ENCODE measurements around the gene MRO.

GRCh38 chr18:49582207-49583036 is 20.6 kb downstream of the LIPG start:
- RRBS = no CpG with 5 or more reads among the region's 16 CpGs

GRCh38 chr18:50099776-50100600 is 95.0 kb downstream of the MYO5B start:
- RRBS = no CpG with 5 or more reads among the region's 5 CpGs

DNA sequence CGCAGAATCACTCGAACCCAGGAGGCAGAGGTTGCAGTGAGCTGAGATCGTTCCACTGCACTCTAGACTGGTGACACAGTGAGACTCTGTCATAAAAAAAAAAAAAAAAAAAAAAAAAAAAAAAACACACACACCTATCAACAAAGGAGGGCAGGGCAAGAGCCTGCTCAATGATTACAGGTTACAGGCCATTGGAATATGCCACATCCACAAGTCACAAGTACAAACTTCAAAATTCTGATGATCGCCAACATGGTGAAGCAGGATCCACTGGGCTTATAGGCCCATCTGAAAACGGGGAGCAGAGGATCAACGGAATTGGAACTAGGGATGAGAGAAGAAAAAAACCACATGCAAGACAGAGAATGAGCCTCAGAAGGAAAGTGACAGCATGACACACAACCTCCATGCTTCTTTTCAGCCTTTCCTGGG is 6.2 kb downstream of the MYO5B start:
- RRBS = no CpG with 5 or more reads among the region's 6 CpGs

GRCh38 chr18:50194048-50194505 is 870 bp downstream of the MYO5B start:
- RRBS = 3% methylated on average over 2 of the region's 39 CpGs

DNA sequence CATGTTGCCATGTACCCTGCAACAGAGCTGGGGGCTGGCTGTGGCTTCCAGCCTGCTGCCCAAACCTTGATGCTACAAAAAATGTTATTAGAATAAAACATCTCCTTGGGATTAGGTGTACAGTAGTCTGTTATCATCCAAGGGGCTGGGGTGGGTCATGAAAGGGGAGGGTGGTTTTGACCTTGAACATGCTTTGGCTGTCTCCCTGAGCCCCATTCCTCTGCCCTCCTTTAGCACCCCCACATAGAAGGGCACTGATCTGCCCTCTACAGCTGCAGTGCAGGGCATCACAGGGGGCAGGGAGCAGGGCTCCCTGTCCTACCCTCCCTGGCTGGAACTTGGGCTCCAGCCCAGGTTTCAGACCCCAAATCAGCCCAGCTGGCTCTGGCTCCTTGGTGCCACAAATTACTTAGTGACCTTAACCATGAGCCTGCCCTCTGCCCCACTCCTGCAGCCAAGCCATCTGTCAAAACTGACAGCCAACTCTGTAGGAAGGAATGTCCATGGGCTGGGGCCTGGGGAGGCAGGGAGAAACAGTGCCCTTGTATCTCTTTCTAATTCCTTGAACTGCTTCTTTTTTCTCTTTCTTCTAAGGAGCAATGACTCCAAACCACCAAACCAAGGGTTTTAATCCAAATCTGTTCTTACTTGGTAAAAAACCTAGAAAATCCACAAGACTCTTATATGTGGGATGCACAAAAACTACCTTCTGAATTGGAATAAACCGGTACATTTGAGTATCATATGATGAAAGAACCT is 105.7 kb downstream of the MAPK4 start:
- RRBS = no CpG with 5 or more reads among the region's 1 CpG

DNA sequence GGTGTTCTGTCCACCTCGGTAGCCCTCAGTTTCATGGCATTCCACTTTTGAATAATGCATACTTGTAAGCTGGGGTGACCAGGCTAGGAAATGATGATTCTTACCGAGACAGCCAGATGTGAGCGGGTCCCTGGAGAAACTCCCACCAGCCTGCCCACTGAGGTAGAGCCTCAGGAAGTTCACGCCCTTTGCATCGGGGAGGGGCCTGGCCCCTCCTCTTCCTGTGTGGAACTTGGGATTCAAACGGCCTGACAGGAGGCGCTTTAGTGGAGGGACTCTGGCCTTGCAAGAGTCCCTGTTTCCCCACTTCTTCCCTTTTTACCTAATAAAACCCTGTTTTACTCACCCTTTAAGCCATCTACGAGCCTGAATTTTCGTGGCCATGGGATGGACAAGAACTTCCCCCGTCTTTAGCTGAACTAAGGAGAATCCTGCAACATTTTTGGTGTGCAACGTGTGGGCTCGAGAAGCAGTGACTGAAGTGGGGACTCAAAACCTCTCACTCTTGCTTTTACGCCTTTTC is 44.6 kb downstream of the MRO start:
- RRBS = no CpG with 5 or more reads among the region's 13 CpGs

- RRBS = no CpG with 5 or more reads among the region's 19 CpGs
These were observed 13.5 kb downstream of the MRO start for GRCh38 chr18:50806125-50806902.

DNA sequence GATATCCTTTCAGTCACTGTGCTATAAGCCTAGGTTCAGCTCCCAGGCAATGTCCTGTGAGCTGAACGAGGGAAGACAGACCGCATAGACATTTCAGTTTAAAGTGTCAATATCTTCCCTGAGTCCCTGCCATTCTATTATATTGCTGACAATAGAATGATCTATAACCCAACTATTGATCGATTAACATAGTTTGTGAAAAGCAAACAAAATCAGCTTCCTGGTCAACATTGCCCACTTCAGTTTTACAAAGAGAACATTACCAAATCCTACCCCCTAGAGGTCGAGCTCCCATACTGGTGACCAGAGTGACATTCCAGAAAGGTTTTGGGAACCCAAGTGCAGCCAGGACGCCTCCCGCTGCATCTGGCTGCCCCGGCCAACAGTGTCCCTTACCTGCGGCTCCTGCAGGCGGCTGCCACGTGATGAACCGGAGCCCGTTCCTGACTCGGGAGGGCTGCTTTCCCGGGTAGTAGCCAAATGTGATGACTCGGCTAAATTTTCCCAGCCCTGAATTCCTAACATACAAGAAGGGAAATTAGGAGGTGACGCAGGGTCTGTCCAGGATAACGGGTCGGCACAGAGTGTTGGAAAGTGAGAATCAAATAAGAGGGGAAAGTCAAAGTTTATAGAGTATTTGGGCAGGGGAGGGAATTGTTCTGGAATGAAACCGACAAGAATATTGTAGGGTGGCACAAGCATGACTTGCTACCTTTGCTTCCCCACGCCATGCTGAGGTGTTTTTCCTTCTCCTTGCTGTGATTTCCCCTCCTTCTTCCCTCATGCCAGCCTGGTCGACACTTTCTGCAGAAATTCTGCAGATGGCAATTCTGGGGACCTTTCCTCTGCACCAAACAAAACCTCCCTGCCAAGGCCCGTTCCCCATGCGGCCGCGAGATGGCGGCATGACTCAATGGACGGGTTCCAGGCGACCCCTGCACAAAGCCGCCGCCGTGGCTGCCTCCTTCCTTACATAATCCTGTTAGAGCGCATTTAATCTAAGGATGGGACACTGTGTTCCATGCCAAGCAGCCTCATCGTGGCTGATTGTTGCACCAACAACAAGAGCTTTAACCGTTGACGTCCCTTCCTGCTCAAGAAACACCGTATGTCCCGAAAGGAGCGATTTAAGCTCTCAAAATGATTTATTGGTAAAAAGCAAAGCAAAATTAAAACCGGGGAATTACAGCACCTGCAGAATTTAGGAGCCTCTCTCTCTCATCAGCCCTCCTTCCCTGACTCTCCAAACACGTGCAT is at the start of gene MRO:
MRO (minus strand) TSS at position 832 of the 1,257 bp plus-strand sequence.
- RRBS = 2% methylated on average over 8 of the region's 40 CpGs

DNA sequence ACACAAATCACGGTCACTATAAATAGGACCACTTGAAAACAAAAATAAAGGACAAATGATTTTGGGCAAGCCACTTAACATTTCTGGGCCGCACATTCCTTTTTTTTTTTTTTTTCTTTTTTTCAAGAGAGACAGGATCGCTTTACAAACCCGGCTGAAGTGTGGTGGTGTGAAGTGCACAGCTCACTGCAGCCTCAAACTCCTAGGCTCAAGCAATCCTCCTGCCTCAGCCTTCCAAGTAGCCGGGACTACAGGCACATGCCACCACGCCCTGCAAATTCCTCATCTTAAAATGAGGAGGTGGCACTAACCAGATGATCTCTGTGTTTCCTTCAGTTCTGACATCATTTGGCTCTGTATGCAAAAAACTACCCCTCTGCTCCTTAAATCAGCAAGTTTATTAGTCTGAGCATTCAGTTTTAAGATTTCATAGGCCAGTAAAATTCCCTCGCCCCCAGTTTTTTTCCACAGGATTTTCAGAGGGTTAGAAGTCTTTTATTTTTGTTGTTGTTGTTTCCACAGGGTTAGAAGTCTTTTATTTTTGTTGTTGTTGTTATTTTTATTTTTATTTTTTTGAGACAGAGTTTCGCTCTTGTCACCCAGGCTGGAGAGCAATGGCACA is 28.4 kb upstream of the MRO start:
- RRBS = 13% methylated on average over 1 of the region's 8 CpGs

DNA sequence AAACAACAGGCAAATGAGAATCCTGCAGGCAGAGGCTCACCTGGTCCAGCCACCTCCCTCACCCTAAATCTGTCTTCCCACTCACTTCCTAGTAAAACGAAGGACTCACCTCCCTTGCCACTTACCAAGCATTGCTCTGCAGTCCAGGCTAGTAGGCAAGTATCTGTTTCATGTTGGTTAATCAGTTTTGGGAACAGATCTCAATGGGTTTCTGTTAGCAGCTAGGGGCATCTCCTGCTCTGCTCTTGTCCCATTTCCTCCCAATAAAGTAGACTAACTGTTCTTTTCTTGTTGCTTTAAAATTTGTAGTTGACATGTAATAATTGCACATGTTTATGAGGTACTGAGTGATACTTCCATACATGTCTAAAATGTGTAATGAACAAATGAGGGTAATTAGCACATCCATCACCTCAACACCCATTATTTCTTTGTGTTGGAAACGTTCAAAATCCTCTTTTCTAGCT is 65.6 kb downstream of the MEX3C start:
- RRBS = no CpG with 5 or more reads among the region's 2 CpGs

GRCh38 chr18:51153574-51154658 is 43.6 kb downstream of the MEX3C start:
- RRBS = no CpG with 5 or more reads among the region's 22 CpGs

DNA sequence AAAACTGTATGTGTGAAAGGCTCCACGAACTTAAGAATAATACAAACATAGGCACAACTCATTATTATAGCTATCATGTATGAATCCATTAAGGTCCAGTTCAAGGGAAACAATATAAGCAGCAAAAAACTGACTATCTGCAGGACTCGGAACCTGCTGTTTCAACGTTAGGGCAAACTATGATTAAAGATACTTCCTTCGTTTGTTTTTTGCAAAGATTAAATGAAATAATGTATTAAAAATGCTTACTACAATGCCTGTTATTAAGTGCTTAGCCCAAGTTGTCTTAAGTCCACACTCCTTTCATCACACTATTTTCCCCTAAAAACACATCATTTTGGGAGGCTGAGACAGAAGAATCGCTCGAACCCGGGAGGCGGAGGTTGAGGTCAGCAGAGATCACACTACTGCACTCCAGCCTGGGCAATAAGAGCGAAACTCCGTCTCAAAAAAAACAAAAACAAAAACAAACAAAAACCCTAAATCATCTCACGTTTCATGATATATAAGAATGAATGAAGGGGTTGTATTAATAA is 10.2 kb downstream of the MEX3C start:
- RRBS = no CpG with 5 or more reads among the region's 11 CpGs

DNA sequence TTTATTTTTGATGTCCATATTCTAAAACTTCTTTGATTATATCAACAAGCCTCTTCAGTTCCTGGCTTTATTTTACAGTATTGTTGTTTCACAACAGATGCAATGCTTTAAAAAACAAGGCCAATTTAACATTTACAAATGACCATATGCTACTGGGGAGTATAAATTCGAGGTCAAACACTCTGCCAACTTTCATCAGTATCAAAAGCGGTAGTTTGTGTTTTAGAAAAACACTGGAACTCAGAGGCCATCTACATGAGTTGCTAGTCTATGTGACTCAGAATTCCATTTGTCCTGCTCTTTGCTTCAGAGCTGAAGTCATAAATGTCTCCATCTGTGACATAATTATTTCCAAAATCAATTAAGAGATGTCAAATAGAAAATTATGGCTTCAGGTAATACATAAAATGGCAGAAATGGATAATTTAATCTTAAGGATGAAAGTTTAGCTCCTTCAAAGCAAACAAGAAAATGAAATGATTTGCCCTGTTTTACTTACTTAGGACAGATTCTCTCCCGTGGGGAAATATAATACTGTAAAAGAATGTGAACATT is 3.8 kb downstream of the MEX3C start:
- RRBS = no CpG with 5 or more reads among the region's 3 CpGs

- RRBS = no CpG with 5 or more reads among the region's 12 CpGs
These were observed 2.2 kb downstream of the MEX3C start for GRCh38 chr18:51195060-51195985.

- RRBS = no CpG with 5 or more reads among the region's 6 CpGs
These were observed 75.1 kb downstream of the MBD2 start for GRCh38 chr18:54149191-54149850.

DNA sequence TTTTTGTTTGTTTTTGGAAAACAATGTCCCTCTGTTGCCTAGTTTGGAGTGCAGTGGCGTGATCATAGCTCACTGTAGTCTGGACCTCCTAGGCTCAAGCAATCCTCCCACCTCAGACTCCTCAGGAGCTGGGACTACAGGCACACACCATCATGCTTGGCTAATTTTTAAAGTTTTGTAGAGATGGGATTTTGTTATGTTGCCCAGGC is 7.2 kb upstream of the POLI start:
- RRBS = no CpG with 5 or more reads among the region's 1 CpG

GRCh38 chr18:54514199-54514684 is 76.8 kb upstream of the DYNAP start:
- RRBS = no CpG with 5 or more reads among the region's 9 CpGs

GRCh38 chr18:55234668-55235348 is 275.5 kb upstream of the CCDC68 start:
- RRBS = 14% methylated on average over 6 of the region's 19 CpGs

DNA sequence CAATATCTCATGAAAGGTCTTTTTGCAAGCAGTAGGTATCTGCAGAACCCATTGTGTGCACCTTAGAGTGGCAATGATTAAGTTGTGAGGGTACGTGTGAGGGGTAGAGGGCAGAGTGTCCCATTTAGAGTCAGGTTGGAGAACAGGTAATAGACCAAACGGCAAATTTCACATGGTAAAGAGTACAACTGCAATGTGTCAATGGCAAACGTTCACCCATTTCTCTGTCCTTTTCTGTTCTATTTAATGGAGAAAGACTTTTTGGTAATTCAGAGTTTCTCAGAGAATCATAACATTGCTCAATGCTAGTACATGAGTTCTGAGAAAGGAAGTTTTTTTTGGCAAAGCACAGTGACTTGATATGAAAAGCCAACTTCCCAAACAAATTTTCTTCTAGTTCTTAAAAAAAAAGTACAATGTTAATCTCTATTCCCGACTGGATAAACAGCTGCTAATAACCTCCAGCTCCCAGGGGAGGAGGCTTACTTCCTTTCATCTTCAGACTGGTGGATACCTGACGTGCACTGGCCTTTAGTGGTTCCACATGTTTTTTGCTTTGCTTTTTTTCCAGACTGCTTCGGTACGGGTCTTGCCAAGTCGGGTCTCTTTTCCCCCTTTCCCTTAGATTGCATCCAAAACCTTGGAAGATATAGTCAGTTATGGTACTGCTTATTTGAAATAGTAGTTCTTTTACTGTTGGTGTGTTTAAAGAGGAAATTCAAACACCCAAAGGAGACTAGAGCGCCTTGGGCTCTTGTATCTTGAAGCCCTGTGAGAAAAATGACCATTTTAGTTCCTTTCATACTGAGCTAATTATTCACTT is 284.6 kb upstream of the CCDC68 start:
- RRBS = no CpG with 5 or more reads among the region's 9 CpGs

DNA sequence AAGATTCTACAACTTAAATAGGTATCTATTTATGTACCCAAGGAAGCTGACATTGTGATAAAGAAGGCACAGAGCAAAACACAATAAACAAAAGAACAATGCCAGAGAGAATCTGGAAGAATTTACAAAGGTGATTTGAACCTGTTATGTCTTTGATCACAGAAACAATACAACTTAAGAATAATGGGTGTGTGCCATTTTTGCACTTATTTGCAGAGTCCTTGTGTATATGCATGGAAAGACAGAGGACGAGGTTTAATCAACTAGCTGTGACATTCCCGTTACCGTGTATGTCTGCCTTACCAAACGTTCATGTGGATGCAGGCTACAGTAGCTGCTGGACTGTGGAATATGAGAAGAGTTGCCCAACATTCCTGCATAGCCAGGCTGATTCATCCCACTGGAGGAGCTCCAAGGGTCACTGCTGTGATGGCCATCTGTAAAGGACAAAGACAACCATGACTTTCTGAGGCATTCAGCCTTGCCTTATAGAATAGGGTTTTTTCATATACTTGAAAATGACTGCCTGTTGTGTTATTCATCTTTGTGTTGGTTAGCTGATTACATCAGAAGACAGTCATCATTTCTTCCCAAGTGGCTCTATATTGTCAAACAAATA is 312.6 kb downstream of the TCF4 start:
- RRBS = no CpG with 5 or more reads among the region's 4 CpGs